Placental pericyte (primary cell): ENCODE measurements around a stretch of chr1.

DNA sequence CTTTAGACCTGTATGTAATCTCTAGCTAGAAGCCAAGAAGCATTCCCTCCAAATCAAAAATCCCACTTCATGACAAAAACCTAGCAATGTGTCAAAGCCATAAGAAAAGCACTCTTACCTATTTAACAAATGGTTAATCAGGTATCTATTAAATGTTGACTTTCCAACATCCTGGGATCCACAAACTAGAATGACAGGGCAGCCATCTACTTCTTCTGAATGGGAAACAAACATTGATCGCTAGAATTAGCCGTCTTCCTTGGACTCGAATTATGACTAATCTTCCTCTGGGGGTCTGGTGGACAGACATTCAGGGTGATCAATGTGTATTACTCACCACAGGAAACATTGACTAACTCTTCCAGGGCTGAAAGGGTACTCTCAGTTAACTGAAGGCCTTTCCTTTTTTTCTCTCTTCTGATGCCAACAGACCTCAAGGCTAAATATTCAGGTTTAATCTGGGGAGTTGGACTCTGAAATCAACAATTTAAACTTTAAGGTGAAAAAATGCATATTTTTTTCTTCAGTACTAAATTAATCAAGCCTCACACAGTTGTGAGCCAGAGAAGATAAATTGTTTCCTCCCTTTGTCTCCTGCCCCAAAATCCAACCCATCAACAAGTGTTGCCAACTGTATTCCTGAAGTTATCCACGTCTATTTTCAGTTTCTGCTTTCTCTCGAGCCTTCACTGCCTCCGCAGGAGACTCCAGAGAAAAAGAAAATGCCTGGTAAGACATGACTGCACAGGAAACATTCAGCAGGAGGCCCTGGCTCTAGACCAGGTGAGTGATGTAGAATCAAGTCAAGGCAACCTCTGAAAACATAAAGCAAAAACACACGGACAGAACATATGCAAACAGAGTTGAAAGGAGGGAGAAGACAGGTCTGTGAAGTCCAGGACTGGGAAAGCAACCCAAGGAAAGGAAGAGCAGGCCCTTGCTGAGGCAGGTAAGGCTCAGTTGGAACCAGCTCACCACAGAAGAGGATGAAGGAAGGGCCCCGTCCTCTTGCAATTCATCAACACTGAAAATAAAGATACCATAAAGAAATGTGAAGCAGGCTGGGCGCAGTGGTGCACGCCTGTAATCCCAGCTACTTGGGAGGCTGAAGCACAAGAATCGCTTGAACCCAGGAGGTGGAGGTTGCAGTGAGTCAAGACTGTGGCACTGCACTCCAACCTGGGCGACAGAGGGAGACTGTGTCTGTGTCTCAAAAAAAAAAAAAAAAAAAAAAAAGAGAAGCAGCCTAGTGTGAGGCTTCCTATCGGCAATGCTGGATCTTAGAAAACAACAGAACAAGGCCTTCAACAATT, 9.1 kb downstream of the NOL9 start:
- CAGE, long polyA plus RNA = no peak

- CAGE, long polyA plus RNA = no peak
Measured at GRCh38 chr1:6585713-6586240, 6.0 kb downstream of the ZBTB48 start.

DNA sequence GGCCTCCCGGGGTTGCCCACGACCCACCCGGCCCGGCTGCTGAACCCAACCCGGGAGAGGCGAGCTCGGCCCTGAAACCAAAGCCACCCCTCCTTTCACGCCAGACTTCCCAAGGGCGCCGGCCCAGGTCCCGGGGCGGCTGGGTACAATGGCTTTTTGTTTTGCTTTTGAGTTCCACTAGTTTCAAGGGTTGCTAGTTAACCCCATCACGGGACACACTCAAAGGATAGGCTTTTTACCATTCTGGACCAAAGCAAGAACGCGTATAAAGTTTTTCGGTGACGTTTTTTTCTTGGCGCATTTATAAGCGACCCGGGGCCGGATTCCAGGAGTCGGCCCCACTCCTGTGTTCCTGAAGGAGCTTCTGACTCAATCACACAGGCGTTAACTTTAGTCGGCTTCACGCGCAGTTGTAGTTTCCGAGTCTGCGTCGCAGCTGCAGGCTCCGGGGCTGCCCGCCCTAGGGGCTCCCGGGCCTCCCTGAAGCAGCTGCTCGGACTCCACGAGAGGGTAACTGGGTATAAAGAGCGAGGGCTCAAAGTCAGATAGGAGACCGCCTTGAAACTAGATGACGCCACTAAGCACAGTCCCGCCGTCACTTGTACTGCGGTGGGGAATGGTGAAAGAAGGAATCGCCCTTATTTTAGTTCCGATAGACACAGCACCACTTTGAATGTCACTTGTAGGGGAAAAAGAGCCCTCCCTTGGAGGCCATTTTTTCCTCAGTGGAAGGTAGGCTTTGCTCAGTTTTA, 683 bp upstream of the KLHL21 start:
- CAGE, long polyA plus RNA = no peak

- CAGE, long polyA plus RNA = no peak
Measured at GRCh38 chr1:6662644-6663279, 38.1 kb downstream of the THAP3 start.

- CAGE, long polyA plus RNA = no peak
Measured at GRCh38 chr1:6743622-6744352, 41.5 kb upstream of the CAMTA1 start.

DNA sequence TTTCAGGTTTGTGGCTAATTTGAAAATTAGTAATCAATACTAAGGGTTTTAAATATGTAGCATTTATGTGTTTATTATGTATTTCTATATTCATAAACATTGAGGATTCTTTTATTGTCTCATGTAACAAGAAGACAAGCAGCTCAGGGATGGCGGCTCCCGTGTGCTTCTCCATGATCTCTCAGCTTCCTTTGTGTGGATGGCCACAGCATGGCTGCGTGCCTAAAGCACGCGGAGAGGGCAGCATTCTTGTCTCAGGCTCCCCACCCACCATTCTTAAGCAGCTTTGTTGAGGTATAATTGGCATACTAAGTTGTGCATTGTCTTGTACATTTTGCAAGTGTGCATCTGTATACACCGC, 81.5 kb downstream of the CAMTA1 start:
- CAGE, long polyA plus RNA = no peak

DNA sequence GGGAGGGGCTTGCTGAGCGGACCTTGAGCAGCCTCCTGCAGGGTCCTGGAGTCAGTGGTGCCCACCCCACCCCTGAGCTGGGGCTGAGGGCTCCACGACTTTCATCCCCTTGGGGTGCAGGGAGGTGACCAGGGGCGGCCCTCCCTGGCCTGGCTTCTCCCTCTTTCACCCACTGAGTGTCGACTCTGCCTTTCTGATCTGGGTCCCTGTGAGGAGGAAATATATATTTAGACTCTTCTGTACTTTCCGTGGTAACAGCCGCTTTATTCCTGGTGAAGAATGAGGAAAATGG, 139.1 kb downstream of the CAMTA1 start:
- CAGE, long polyA plus RNA = no peak

GRCh38 chr1:6962701-6963916, 177.9 kb downstream of the CAMTA1 start:
- CAGE, long polyA plus RNA = no peak

GRCh38 chr1:7150683-7151128, 365.5 kb downstream of the CAMTA1 start:
- CAGE, long polyA plus RNA = no peak

DNA sequence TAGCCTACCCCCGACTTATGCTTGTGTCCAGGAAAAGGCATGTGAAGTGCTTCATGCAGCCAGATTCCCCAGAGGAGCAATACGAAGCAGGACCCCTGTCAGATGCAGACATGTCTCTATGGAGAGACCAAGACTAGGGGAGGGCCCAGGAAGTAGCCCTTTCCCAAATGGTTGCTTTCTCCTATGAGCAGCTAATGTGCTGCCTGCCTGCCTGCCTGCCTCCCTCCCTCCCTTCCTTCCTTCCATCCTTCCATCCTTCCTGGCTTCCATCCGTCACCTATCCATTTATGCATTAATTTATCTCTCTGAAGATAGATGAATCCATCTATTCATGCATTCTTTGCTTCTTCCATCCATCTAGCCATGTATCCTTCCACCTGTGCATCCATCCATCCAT, 430.8 kb upstream of the VAMP3 start:
- CAGE, long polyA plus RNA = no peak

DNA sequence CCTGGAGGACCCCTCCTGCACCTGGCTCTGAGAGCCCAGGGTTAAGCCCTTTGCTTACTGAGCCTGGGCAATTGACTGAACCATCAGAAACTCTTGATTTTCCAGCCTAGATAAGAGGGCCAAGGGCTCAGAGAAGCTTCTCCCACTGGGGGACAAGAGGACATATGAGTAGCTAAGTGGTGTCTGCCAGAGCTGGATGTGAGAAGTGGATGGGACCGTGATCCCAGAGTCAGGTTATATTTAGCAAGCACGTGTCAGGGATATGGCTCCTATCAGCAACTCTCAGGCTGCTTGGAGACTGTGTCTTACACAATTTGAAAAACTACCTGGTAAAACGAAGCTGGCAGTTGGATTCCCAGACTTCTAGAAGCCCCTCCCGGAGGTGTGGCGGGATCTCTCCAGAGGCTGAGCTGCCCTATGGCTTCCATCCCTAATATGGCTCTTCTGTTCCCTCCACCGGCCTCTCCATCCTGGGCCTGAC, 253.2 kb upstream of the VAMP3 start:
- CAGE, long polyA plus RNA = no peak

GRCh38 chr1:7549157-7549748, 221.8 kb upstream of the VAMP3 start:
- CAGE, long polyA plus RNA = no peak

DNA sequence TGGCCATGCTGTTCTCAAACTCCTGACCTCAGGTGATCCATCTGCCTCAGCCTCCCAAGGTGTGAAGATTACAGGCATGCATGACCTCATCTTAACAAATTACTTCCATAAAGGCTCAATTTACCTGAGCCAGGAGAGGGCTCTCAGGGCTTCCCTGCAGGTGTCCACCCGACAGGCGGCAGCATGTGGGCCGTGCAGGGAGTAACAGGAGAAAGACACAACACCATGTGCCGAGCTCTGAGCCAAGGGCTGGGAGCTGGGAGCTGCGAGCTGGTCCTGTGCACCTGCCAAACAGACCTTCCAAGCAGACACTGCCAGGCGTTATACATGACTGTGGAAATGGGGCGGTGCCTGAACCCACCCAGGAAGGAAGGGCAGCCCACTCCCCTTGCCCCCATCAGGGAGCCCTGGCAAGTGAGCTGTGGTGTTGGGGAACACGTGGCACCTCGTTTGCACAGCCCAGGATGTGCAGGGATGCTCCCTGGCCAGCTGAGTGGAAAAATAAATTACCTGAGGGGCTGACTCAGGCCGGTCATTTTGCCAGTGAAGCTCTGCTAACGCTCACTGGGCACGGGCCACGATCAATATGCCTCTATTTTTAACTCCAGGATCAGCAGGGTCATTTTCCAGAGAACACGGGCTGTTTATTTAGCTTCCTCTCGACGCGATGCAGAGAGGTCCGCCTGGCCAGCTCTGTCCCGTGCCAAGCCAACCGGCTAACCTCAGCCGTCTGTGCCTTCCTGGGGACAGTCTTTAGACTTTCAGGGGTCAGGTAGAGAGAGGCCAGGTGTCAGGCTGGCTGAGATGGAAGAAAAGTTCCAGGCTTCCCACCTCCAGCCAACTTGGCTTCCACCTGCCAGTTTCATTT, 196.9 kb upstream of the VAMP3 start:
- CAGE, long polyA plus RNA = no peak

- CAGE, long polyA plus RNA = no peak
Measured at GRCh38 chr1:7705266-7706199, 65.6 kb upstream of the VAMP3 start.

DNA sequence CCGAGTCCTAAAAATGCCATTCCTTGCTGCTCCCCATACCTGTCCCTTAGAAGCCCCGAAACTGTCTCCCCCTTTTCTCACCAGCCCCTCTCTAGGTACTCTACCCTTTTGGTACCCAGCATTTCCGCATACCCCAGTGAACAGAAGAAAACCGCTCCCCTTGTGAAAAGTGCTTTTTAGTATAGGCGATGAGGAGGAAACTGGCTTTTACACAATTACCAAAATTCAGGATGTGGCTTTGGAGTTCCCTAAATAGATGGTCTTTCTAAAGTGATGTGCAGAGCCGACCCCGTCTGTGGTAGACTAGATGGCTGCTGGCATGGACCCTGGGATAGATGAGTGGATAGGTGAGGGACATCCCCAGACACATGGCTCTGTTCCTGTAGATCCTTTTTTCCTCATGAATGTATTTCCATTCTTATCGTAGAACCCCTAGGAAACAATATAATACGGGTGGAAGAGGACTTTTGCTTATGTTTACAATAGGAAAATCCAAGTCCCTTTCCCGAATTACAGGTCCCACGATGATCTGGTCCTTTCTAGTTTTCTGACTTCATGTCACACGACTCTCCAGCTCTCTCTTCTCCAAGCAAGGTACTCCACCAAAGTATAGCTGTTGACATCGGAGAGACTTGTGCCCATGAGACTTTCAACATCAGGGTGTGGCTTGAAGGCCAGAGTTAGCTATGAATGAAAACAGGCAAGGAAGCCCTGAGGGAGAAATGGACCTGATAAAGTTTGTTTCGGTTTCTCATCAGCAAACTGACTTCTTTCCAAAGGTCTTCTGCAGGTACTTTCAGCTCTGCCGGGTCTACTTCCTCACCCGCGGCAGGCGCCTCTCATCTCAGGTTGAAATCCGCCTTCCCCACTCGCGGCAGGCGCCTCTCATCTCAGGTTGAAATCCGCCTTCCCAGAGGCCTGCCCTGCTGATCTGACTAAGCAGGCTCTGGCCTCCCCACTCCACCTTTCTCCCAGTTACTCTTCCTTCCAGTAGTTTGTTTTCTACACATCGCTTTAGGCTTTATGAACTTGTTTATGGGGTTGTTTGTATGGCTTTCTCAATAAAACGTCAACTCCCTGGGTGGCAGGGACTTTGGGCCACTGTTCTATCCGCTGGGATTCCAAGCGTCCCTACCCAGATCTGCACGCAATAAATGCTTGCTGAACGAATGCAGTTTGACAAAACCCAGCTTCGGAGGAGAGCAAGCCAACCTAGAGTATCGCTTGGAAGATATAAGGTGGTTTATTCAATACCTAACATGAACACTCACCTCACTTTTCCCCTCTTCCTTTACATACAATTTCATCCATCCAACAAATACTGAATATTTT, 2.1 kb upstream of the PER3 start:
- CAGE, long polyA plus RNA = no peak

- CAGE, long polyA plus RNA = no peak
Measured at GRCh38 chr1:8002983-8003241, 23.2 kb downstream of the ERRFI1 start.

GRCh38 chr1:8003974-8004646, 22.0 kb downstream of the ERRFI1 start:
- CAGE, long polyA plus RNA = no peak

DNA sequence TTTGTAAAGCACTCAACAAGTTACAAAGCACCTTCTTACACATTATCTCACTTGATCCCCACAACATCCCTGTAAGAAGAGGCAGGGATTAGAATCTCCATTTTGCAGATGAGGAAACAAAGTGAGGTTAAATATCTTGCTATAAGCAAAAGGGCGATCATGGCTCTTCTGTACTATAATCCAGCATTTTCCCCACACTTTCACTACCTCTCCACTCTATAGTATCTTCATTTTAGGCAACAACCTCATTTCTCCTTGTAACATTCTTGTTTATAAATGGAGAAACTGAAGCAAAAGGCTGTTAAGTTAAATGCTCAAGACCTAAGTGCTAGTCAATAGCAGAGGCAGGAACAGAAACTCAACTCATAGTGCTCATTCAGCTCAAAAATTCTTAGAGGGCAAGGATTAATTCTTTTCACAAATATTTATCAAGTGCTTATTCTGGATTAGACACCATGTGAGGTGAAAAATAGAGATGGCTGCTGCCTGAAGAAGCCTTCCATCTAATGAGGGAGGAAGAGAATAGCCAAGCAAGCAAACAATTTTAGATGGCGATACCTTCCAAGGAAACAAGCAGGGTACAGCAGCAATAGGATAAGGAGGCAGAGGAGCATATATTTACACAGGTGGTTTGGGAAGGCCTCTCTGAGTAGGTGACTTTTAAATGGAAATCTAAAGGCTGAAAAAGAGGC, 3.6 kb downstream of the ERRFI1 start:
- CAGE, long polyA plus RNA = no peak

DNA sequence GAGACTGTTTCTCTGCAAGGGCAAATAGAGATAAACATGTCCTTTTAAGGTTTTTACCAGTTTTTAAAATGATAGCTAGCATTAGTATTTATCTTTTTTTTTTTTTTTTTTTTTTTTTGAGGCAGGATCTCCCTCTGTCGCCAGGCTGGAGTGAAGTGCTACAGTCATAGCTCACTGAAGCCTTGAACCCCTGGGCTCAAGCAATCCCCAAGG, 101.4 kb upstream of the ERRFI1 start:
- CAGE, long polyA plus RNA = no peak

- CAGE, long polyA plus RNA = no peak
Measured at GRCh38 chr1:8293323-8293568, 24.7 kb upstream of the SLC45A1 start.